Peyer's patch (tissue), 4 donors: ENCODE data around the gene COL1A2.

GRCh38 chr7:92834486-92834713, 2.0 kb downstream of the CDK6 start:
- PRO-cap: no peak
- RAMPAGE, long total RNA, 4 experiments: no peak in any of the 4 experiments

- PRO-cap: no peak
- RAMPAGE, long total RNA, 4 experiments: no peak in any of the 4 experiments
These were observed 34.4 kb upstream of the CDK6 start for GRCh38 chr7:92870839-92871188.

DNA sequence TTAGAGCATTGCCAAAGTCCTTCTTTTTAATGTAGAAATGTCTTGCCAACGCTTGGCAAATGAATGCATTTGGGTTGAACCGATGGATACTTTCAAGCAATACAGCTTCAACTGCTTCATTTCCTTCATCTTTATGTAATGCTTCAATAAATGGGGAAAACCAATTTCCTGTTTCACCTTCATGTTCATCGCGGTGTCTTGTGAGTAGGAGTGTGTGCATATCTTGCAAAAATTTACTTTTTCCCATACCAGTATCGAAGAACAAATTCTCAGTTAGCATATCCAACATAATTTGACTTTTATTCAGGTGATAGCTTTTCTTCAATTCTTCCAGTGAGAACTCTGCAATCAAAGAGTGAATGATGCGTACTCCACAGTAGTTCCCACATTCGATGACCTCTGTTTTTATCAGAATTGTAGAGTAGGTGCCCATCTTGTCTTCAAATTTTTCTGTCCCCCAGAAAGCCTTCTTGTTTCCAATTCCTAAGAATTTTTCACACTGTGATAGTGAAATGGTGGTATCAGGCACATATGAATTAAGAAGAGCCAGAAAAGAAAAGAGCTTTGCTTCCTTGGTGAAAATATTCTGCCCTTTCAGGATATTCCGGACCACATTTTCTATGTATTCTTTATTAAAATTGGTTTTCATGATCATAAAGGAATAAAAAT, 14.9 kb downstream of the SAMD9 start:
- PRO-cap: no peak
- RAMPAGE, long total RNA, 4 experiments: no peak in any of the 4 experiments

- PRO-cap: no peak
- RAMPAGE, long total RNA, 4 experiments: no peak in any of the 4 experiments
These were observed 742 bp downstream of the SAMD9L start for GRCh38 chr7:93147319-93147967.

GRCh38 chr7:93328268-93329126, 96.3 kb downstream of the VPS50 start:
- PRO-cap: no peak
- RAMPAGE, long total RNA, 4 experiments: no peak in any of the 4 experiments

DNA sequence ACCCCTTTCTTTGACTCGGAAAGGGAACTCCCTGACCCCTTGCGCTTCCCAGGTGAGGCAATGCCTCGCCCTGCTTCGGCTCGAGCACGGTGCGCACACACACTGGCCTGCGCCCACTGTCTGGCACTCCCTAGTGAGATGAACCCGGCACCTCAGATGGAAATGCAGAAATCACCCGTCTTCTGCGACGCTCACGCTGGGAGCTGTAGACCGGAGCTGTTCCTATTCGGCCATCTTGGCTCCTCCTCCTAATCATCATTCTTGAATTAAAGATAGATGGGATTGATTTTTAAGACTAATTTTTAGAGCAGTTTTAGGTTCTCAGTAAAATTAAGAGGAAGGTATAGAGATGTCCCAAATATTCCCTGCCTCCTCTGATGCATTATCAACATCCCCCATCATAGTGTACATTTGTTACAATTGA, 97.1 kb downstream of the TFPI2 start:
- PRO-cap: no peak
- RAMPAGE, long total RNA, 4 experiments: no peak in any of the 4 experiments

DNA sequence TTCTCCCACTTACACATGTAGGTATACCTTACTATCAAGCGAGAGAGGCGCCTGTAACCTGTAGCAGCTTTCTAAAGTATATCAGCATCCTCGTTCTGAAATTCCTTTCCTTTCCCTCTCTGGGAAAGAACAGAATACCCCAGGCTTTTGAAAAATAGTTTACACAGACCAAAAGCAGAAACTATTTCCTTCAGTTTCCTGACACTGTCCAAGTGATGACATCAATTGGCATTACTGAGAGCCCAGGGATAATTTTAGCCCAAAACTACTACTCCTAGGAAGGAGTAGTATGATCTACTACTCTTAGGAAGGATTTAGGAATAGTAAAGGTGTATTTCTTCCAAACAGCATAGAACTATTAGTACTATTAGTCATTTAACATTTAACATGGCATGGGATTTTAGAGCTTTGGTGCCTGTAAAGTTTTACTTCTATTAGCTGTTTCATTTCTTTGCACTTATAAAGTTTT, 6.1 kb downstream of the GNG11 start:
- PRO-cap: no peak
- RAMPAGE, long total RNA, 4 experiments: no peak in any of the 4 experiments

- PRO-cap: no peak
- RAMPAGE, long total RNA, 4 experiments: no peak in any of the 4 experiments
These were observed 45.9 kb upstream of the BET1 start for GRCh38 chr7:94050048-94050426.

DNA sequence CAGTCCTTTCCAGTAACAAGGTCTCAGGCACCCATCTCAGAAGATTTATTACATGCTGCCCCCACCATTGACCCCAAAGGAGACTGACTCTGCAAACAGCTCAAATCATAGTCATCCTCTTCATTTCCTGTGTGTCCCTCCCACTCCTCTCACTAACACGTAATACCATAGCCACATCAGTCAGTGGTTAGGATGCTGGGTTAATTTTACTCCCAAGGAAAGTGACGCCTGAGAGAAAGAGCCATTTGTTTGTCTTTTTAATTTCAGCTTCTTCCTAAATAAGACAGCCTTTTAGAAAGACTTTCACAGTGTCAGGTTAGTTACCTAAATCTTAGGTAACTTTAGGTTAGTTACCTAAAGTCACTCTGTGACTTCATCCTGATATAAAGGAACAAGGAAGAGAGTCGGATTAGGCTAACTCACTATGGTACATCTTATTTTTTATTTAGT, 56.7 kb upstream of the BET1 start:
- PRO-cap: no peak
- RAMPAGE, long total RNA, 4 experiments: no peak in any of the 4 experiments

DNA sequence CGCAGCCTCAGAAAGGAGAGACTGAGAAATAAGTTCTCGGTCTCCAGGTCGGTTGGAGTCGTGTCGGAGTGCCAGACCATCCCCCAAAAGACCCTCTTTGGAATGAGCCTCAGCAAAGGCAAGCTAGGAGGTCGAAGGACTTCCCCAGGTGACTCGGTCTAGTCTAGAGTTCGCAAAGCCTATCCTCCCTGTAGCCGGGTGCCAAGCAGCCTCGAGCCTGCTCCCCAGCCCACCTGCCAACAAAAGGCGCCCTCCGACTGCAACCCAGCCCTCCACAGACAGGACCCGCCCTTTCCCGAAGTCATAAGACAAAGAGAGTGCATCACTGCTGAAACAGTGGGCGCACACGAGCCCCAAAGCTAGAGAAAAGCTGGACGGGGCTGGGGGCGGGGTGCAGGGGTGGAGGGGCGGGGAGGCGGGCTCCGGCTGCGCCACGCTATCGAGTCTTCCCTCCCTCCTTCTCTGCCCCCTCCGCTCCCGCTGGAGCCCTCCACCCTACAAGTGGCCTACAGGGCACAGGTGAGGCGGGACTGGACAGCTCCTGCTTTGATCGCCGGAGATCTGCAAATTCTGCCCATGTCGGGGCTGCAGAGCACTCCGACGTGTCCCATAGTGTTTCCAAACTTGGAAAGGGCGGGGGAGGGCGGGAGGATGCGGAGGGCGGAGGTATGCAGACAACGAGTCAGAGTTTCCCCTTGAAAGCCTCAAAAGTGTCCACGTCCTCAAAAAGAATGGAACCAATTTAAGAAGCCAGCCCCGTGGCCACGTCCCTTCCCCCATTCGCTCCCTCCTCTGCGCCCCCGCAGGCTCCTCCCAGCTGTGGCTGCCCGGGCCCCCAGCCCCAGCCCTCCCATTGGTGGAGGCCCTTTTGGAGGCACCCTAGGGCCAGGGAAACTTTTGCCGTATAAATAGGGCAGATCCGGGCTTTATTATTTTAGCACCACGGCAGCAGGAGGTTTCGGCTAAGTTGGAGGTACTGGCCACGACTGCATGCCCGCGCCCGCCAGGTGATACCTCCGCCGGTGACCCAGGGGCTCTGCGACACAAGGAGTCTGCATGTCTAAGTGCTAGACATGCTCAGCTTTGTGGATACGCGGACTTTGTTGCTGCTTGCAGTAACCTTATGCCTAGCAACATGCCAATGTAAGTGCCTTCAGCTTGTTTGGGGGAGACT, at the start of gene COL1A2:
Gene COL1A2, plus strand, starts transcription at position 937 of the 1,174 bp plus-strand sequence.
- PRO-cap: bidirectional peak, plus-strand start at position 937 of the sequence, minus-strand start at position 626 of the sequence
- RAMPAGE, long total RNA, 4 experiments: start-site peak on the plus strand in 4 of 4 experiments, centred at positions 931 to 953 of the sequence, 26 to 66 reads per replicate

GRCh38 chr7:94422827-94423316, 28.2 kb downstream of the COL1A2 start:
- PRO-cap: no peak
- RAMPAGE, long total RNA, 4 experiments: no peak in any of the 4 experiments

- PRO-cap: no peak
- RAMPAGE, long total RNA, 4 experiments: no peak in any of the 4 experiments
These were observed 4.5 kb downstream of the CASD1 start for GRCh38 chr7:94514143-94514393.

DNA sequence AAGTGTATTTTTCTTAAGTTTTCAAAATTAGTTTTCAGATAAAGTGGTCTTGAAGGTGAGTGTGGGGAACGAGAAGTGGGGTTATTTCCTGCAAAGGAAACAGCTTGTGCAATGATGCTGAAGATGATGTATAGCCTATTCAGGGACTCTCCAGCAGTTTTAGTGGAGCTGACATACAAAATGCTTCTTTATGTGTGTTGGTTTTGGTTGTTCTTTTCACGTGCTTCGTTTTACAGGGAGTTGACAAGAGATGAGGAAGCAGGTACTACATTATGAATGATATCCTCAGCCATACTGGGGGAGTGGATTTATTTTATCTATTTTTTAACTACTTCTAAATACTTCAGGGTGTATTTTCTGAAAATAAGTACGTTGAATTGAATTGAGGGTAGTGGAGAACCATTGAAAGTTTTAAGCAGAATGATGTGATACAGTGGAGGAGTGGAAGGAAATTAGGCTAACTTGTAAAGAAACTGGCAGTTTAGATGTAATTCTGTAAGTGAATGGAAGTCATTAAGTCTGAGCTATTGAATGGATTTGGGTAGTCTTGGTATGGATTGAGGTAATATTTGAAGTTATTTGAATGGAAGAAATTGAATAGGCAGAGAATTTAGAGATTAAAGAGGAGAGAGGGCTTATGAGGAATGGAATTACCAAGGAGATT, 20.7 kb downstream of the CASD1 start:
- PRO-cap: no peak
- RAMPAGE, long total RNA, 4 experiments: no peak in any of the 4 experiments

GRCh38 chr7:94658367-94658969, 2.5 kb upstream of the SGCE start:
- PRO-cap: no peak
- RAMPAGE, long total RNA, 4 experiments: no peak in any of the 4 experiments

DNA sequence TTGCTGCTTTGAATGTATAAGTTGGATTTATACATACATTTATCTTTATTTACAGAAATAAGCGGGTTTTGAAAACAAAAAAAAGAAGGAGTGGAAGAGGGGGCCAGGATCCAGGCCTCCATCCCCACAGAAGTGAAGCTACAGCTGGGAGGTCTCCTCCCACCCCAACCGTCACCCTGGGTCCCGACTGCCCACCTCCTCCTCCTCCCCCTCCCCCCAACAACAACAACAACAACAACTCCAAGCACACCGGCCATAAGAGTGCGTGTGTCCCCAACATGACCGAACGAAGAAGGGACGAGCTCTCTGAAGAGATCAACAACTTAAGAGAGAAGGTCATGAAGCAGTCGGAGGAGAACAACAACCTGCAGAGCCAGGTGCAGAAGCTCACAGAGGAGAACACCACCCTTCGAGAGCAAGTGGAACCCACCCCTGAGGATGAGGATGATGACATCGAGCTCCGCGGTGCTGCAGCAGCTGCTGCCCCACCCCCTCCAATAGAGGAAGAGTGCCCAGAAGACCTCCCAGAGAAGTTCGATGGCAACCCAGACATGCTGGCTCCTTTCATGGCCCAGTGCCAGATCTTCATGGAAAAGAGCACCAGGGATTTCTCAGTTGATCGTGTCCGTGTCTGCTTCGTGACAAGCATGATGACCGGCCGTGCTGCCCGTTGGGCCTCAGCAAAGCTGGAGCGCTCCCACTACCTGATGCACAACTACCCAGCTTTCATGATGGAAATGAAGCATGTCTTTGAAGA, 7.5 kb upstream of the SGCE start:
- PRO-cap: no peak
- RAMPAGE, long total RNA, 4 experiments: no peak in any of the 4 experiments

- PRO-cap: no peak
- RAMPAGE, long total RNA, 4 experiments: no peak in any of the 4 experiments
These were observed 98.6 kb downstream of the PON1 start for GRCh38 chr7:95225775-95226098.

DNA sequence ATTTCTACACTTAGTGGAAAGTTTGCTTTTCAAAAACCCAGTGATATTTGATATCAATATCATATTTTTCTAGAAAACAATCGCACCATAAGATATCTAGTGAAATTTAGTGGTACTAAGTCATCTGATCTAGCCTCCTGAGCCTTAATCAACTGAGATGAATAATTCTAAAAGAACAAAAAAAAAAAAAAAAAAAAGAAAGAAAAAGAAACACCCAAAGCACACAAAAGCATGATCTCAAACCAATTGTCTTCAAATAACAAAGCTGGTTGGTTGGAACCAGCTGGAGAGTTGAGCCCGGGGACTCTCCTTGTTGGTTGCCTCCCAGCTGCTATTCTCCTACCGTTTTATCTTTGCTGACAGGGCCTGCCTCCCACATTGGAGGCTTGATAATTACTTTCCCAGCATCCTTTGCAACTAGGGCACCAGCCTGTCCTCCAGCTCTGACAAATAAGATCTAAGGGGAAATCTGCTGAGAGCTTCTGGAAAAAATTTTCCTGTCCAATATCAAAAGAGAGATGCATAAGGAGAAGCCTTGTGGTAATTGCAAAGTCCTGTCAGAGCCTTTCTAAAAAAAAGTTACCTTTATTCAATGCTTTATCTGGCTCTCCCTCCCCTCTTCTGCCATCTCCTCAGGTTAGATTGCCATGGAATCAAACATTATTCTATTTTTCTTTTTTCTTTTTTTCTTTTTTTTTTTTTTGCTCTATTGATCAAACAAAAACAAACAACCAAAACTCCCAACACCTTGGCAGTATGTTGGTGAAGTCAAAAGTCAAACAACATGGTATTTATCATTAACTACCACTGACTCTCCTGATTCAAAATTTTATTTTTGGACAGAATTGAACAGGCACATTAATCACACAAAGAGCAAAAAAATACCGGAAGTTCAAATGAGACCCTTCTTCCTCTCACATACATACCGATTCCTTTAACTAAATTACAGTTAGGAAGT, 6.7 kb downstream of the PON1 start:
- PRO-cap: no peak
- RAMPAGE, long total RNA, 4 experiments: no peak in any of the 4 experiments

DNA sequence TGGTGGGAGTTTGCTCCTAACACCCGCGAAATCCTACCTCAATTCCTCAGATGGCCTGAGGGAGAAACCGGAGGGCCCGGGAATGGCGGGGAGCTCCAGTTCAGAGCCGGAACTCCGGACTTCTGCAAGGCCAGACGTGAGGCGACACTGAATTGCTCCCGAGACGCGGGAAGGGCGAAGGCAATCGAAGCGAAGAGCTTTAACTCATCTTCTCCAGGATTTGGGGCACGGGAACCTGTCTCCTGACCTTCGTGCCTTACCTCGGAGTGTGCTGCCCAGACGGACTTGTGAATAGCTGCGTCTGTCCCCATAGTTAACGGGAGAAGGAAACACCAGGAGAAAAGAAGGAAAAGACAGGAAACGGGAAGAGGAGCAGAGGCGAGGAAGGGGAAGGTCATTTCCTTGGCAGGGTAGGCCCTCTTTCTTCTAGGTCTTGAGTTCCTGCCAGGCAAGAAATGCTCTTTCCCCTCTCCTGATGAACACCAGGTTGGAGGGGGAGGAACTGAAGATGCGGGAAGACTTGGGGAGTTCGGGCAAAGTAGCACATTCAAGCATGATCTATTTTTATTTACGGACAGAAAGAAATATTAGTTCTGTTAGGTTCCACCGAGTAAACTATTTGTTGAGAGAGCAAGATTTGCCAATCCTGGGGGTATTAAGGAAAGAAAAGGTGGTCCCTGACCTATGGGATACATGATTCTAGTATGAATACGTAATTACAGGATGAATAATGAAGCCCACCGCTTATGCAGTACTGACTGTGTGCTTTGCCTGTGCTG, 633 bp upstream of the PON3 start:
- PRO-cap: no peak
- RAMPAGE, long total RNA, 4 experiments: start-site peak on the plus strand in 1 of 4 experiments, centred at position 69 of the sequence, 7 reads per replicate; start-site peak on the minus strand in 1 of 4 experiments, centred at positions 240 to 327 of the sequence, 5 to 12 reads per replicate

DNA sequence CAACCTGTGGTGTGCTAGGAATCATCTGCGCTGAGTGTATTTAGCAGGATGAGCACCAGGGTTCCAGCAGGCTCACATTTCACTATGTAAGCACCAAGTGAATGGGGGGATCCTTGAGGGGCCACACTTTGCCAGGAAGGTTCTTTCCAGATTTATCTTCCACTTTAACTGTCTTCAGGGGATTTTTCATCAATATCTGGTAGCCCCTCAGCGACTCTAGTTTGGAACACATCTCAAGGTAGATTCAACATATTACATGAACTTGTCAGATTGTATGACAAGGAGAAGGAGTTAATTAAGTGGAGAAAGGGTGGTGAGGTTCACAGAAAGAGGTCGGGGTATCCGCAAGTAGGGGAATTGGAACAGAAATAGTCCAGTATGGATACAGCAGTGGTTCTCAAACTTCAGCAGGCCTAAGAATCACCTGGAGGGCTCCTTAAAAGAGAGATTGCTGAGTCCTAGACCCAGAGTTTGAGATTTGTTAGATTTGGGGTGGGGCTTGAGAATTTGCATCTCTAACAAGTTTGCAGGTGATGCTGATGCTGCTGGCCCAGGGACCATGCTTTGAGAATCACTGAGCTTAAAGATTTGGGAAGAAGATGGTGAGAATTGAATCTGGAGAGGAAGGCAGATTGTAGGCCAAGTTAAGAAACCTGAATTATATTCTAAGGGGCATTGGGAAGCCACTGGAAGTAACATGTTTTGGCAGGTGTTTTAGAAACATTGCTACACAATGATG, 3.8 kb upstream of the PON3 start:
- PRO-cap: no peak
- RAMPAGE, long total RNA, 4 experiments: start-site peak on the plus strand in 1 of 4 experiments, centred at position 436 of the sequence, 5 reads per replicate

DNA sequence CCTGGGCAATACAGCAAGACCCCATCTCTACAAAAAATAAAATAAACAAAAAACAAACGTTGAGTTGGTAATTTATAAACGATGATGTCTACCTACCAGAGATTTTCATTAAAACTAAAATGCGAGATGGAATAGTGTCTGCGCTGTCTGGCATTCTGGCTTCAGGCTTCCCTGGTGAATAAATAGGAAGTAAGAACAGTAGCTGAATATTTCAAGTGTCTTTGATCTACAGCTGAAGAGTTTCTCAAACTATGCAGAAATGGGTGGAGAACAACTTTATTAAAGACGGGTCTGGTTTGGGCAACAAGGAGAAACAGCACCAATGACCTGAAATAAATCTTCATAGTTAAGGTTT, 688 bp downstream of the PON2 start:
- PRO-cap: no peak
- RAMPAGE, long total RNA, 4 experiments: no peak in any of the 4 experiments